Endometrial microvascular endothelial cells (primary cell): ENCODE data around the gene CD8B.

GRCh38 chr2:86041712-86042331 lies 63.9 kb downstream of the POLR1A start:
- RAMPAGE, long total RNA, result no peak

GRCh38 chr2:86072262-86072849 lies 33.3 kb downstream of the POLR1A start:
- RAMPAGE, long total RNA, result no peak

- RAMPAGE, long total RNA, result no peak
Observed at GRCh38 chr2:86106466-86106868, 432 bp downstream of the PTCD3 start.

DNA sequence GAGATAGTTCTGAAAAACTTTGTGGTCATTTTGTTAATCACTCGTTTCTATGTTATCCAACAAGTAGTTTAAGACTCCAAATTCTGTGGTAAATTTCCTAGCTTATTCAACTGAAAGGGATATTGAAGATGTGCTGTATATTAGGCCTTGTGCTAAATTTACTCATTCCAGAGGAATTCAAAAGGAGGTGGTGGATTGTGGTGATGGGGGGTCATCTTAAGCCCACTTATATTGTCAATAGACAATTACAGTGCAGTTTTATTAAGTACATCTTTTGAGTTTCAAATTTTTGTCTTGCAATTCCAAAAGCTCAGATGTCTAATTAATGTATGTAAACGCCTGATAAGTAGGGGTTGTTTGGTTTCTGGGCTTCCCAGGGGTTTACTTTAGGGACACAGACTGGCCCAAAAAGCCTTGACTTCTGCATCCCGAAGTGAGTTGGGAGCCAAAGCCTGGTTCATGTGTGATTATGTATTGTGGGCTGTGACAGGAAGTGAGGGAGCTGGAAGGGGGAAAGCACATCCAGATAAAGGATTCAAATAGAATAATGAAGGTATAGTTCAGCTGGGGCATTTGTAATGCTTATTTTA lies 8.1 kb downstream of the KDM3A start:
- RAMPAGE, long total RNA, result no peak

- RAMPAGE, long total RNA, result no peak
Observed at GRCh38 chr2:86482945-86483441, 41.8 kb downstream of the KDM3A start.

GRCh38 chr2:86521845-86523091 lies 41.0 kb downstream of the CHMP3 start:
- RAMPAGE, long total RNA, result no peak

DNA sequence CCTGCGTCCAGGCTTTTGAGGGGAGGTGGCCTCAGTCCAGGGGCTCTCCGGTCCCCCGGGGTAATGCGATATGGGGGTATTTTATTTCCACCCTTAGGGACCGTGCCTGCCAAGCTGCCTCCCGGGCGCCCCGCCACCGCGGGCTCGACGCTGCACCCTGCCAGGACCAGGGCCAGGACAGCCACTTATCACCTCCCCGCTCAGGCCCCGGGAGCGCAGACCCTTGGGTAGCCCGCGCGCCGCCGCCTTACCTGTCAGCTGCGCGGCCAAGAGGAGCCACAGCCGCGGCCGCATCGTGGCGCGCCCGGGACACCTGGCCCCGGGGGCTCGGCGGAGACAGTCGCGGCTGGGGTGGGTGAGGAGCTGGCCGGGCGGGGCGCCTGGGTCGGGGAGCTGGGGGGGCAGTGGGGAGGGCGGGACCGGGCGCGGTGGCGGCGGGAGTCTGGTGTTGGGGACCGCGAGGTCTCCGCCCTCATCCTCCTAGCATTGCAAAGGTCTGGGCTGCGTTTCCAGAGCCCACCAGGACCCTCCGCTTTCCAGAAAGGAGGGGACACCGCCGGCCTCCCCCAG lies at the start of gene CD8B:
TSS of gene CD8B (minus strand) at position 315 of the 570 bp plus-strand sequence.
- RAMPAGE, long total RNA, result no peak

DNA sequence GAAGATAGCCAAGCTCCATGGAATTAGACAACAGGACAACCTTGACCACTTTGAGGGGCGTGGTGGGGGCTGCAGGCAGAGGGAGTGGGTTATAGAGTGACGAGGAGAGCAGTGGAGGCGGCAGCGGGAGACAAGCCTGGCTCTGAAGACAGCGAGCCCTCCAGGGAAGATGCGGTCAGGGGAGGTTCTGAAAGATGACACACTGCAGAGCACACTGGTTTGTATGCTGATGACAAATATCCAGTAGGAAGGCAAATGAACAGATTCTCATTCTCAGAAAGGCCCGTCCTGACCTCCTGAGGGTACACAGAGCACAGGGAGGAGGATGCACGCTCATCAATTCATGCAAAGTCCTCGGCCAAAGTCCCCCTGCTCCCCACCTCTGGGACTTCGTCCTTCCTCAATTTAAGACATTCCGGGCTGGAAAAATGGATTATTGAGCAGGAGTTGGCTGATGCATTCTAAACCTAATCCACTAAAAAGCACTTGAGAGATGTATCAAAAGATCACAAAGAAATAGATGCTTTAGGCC lies 2.6 kb downstream of the PLGLB1 start:
- RAMPAGE, long total RNA, result no peak

DNA sequence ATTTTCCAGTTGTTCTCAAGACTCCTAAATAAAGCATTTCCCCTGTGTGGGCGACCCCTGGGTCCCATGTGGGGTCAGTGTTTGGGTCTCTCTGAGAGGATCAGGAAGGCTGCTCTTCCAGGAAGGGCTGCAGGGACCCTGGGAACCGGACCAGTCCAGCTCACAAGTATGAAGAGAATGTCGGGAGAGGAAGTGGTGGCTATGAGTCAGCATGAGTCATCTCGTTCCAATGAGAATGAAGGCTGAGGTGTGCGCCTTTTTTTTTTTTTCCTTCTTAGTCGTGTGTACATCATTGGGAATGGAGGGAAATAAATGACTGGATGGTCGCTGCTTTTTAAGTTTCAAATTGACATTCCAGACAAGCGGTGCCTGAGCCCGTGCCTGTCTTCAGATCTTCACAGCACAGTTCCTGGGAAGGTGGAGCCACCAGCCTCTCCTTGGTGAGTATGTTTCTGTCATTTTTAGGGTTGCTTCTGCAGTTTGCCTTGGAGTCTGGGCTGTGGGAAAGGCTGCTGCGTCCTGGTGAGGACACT lies 292.6 kb upstream of the PLGLB2 start:
- RAMPAGE, long total RNA, result start-site peak on the plus strand centred at position 344 of the sequence, 147 bp wide, 363 and 513 reads in 2 replicates

- RAMPAGE, long total RNA, result no peak
Observed at GRCh38 chr2:87455739-87456328, 292.1 kb upstream of the PLGLB2 start.

DNA sequence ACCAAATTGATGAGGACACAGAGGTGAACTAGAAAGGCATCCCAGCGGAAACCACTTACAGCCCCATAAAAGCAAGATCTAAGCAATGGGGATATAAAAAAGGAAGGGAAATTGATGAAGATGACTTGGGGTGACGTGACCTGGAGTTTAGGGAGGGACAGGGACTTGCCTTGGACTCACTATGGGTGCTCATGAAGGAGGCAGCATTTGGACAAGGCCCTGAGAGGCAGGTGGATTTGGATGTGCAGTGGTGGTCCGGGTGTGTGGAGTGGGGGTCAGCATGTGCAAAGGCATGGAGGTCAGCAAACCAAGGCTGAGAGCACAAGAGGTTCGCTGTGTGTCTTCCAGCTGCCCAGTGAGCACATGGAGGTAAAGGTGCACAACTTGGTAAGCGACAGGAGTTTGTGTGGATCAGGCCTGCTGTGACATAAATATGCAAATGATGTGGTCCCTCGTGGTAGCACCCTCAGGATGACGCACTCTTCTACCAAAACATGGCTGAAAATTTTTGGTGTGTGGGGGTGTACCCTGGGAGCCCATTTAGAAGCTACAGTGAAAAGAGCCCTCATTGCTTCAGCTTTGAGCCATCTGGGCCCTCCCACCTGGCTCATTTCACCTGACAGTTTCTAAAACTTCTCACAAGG lies 271.0 kb upstream of the PLGLB2 start:
- RAMPAGE, long total RNA, result no peak

- RAMPAGE, long total RNA, result no peak
Observed at GRCh38 chr2:87516345-87517121, 231.4 kb upstream of the PLGLB2 start.

DNA sequence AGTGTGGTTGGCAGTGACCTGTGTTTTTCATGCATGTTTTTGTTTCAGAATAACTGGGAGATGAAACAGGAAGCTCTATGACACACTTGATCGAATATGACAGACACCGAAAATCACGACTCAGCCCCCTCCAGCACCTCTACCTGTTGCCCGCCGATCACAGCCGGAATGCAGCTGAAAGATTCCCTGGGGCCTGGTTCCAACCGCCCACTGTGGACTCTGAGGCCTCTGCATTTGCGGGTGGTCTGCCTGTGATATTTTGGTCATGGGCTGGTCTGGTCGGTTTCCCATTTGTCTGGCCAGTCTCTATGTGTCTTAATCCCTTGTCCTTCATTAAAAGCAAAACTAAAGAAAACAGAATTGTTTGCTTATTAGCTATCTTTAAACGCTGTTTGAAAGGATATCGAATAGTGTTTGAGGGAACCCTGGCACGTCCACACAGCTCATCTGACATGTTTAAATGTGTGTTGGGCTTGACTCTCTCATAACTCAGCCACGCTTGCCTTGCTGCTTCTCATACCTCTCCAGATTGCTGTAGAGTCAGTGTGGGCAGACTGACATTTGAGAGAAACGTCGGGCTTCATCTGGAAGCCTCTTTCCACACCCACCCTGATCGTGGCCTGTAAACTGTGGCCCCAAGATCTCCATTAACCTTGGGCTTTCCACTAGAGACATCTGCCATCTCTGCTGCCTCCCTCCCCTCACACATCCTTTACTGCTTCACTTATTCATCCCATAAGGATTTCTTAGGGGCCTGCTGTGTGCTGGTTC lies 226.5 kb upstream of the PLGLB2 start:
- RAMPAGE, long total RNA, result no peak

DNA sequence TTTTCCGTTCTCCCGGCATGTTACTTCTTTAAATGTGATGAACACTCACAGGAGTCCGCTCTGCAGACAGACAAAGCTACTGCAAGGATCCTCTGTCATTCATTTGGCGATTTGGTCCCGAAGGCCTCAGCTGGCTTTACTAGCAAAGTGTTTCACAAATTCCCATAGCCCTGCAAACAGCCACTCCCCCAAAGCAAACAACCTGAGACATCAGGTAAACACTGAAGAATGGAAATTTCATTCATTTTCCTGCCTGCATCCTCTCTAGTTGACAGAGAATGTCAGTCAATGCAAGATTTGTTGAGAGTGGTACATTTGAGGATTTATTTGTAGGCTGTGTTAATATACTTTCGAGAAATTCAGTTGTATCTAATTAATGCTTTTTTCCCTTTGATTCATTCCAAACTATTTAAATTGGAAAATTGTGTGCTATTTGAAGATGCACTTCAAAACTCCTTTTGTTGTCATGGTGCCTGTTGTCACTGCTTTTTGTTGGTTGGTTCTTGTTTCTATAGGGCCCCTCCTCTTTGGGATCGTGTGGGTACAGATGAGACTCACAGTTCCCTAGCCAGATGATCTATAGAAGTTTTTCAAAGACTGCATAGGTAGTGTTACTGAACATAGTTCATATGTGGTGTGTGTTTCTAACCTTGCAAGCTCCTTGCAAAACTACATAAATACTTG lies 215.8 kb upstream of the PLGLB2 start:
- RAMPAGE, long total RNA, result no peak

- RAMPAGE, long total RNA, result no peak
Observed at GRCh38 chr2:87584201-87585038, 163.5 kb upstream of the PLGLB2 start.

GRCh38 chr2:87639723-87640108 lies 108.2 kb upstream of the PLGLB2 start:
- RAMPAGE, long total RNA, result no peak

DNA sequence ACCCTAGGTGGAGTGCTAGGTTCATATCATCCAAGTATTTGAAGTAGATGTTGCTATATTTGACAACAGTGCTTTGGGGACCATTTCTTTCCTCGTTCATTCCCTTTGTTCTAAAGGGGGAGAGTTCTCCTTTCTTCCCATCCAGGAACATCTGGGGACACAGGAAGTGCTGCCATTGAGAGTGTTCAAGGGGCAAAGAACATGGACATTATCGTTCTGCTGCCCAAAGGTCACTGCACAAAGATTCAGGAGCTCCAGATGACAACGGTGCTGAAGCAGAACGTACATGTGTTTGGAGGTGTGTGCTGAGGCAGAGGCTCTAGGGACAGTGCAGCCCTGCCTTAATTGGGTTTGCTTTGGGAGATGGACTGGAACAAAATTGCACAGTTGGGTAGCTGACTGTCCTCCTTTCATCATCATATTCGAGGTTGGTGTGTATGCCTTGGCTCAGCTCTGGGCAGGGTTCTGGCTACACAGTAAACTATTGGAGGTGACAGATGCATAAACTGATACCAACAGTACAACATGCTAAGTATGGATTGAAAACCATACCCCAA lies 5.0 kb downstream of the THNSL2 start:
- RAMPAGE, long total RNA, result no peak

DNA sequence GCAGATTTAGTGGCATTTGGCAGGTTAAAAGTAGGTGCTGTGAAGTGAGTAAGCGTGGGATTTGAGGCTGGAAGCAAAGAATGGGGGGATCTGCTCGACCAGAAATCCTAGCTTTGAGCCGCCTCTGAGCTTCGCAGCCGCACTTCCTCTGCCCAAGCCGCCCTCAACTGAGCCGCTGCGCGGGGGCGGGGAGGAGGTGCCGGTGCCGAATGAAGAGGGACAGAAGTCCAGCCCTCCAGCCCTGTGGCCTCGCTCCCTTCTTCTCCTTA lies 30.1 kb downstream of the THNSL2 start:
- RAMPAGE, long total RNA, result no peak

DNA sequence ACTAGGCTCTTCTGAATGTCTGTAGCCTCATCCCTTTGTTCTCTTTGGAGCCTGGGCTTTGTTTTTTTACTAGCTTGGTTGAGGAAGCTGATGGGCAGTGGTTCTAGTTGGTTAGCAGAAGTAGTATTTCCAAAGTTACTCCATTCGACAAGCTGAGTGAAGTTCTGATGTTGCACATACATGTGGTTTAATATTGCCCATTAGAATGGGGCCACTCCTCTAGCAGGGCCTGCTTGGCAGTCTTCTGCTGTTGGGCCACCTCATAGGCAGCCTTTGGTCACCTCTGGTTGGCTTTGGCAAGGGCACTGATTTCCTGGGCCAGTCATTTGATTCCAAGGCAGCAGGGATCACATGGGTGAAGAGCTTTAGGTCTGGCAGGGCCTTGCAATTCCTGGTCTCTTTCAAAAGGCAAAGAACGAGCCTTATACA lies 2.5 kb downstream of the RPIA start:
- RAMPAGE, long total RNA, result no peak

DNA sequence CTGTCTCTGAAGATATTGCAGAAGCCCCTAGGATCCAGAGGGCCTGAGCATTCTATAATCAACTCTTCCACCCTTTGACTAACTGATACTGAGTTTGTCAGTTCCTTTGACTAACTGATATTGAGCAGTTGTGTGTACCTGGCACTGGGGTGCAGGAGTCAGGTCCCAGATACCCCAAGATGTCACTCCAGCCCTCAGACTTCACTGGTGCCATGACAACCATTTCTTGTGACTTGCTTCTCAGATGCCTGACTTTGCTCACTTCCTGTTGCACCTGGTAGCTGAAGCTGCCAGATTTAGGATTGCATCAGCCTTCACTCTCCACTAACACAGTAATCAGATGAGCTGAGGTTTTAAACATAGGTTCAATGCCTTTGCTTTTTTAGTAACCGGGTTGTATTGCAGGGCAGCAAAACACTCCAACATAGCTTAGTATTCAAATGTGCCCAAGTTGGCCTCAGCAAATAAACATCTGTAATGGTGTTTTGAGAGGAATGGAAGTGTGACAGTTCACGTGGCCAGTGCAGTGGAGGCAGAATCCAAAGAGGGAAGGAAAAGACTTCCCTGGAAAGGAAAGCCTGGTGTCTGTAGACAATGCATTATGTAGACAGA lies 62.8 kb downstream of the RPIA start:
- RAMPAGE, long total RNA, result no peak